ENCODE measurements around the genes TTYH1 and SYT5.

DNA sequence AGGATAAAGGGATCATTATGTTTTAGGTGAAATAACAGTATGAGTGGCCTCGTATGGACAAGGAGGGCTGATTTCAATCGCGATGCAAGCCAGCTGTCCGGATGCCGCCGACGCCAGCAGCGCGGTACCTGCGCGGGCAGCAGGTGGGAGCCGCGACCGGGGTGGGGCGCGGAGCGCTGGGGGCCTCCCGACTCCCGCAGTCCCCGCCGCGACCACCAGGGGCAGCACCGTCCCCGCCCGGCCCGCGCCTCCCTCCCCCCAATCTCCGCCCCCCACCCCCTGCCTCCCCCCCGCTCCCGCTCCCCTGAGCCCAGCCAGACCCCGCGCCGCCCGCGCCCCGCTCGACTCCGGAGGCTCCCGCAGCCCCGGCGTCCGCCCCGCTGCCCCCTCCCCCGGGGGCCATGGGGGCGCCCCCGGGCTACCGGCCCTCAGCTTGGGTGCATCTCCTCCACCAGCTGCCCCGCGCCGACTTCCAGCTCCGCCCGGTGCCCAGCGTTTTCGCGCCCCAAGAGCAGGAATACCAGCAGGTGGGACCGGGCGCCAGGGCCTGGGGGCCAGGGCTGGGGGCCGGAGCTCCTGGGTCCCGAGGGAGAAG, at the start of gene TTYH1:
TTYH1 (plus strand) TSS at position 313 of the 595 bp plus-strand sequence.
- PRO-cap = no peak

GRCh38 chr19:54420805-54421440, 5.7 kb downstream of the TTYH1 start:
- PRO-cap = no peak

GRCh38 chr19:54469570-54470496, 3.3 kb downstream of the CDC42EP5 start:
- PRO-cap = no peak

GRCh38 chr19:54498080-54498654, 4.5 kb upstream of the LAIR2 start:
- PRO-cap = no peak

DNA sequence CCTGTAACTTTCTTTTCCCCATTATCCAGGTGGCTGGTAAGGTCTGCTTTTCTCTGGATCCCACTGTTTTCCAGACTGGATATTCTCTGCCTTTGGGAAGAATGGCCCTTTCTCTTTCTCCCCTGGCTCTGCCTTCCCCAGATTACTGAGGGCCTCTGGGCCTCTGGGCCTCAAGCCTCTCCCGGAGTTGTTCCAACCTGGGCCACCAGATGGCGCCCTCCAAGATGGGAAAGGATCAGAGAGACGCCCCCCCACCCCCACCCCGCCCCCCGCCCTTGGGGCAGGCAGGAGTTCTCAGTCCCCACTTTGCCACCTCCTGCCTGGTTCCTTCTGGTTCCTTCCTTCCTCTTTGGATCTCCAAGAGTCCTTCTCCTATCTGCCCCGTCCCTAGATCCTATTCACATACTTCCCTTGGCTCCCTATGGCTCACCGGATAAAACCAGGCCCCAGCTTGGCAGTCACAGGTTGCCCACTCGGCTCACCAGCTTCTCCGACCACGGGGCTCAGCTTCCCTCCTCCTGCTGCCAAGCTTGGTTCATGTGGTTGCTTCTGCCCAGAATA, 13.0 kb downstream of the EPS8L1 start:
- PRO-cap = no peak

DNA sequence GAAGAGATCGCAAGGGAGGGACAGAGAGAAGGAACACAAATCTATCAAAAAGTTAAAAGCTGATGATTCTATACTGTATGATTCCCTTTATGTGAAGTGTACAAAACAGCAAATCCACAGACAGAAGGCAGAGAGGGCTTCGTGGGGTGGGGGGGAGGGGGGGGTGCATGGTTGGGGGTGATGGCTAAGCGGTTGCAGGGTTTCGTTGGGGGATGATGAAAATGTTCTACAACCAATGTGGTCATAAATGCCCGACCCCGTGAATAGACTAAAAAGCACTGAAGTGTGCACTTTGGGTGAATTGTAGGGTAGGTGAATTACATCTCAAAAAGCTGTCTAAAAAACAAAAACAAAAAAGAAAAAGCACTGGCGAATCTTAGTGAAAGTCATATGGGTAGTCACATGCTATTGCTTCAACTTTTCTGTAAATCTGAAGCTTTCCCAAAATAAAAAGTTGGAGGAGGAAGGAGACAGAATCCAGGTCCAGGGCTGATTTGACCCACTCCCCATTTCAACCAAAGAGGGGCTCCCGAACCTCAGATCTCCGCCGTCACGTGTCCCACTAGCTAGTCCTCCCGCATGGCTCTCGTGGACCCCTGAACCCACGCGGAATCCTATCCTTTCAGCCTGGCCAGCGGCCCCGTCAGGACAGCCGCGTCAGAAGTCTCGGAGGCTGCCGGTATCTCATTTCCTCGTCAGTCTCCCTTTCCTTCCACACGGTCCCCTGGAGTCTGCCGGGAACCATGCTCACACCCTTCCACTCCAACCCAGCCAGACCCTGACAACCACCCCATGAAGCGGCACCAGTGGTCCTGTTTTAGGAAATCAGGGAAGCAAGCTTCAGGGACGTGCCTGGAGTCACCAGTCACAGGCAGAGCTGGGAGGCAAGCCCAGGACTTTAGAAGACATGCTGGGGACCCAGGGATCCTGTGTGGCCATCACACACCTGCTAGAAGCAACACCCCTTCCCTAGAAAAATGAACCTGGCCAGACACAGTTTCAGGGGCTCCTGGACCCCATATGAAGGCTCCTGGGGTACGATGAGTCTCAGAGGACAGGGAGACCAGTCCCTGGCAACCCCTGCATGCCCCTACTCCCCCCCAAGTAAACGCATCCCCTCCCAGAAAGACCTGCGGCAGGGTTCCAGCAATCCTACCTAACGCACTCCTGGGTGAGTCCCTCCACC, 6.0 kb downstream of the PPP1R12C start:
- PRO-cap = no peak

DNA sequence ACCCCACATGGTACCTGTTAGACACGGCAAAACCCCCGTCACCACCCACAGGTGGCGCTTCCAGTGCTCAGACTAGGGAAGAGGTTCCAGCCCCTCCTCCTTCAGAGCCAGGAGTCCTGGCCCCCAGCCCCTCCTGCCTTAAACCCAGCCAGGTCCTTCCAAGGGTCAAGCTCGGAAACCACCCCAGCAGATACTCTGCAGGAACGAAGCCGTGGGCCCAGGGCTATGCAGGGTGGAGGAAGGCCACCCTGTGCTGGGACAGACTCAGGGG, 4.4 kb downstream of the PPP1R12C start:
- PRO-cap = no peak

DNA sequence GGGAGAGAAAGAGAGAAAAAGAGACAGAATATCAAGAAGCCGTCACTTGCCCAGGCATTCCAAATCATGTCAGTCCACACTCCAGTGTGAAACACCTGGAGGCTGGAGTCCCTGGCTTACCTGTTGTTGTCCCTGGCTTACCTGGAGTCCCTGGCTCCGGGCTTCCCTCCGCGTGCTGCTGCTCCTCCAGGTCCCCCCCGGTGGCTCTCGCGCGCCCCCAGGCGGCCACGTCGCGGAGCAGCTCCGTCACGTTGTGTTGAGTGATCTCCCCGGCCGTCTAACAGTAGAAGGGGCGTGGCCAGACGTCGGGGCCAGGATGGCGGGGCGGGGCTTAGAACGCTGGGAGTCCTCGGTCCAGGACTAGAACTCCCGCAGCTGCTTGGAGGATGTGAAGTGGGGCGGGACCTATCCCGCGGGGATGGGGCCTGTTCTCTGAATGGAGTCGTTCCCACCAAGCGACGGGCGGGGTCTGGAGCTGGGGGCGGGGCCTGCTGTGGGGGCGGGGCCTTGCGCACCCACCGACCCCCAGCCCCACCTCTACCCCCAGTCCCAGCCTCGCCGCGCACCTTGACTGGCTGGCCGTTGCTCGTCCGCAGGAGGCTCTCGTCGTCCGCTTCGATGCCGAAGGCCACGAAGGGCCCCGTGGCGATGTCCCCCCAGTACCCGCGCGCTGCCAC, 3.1 kb upstream of the TNNI3 start:
- PRO-cap = no peak

DNA sequence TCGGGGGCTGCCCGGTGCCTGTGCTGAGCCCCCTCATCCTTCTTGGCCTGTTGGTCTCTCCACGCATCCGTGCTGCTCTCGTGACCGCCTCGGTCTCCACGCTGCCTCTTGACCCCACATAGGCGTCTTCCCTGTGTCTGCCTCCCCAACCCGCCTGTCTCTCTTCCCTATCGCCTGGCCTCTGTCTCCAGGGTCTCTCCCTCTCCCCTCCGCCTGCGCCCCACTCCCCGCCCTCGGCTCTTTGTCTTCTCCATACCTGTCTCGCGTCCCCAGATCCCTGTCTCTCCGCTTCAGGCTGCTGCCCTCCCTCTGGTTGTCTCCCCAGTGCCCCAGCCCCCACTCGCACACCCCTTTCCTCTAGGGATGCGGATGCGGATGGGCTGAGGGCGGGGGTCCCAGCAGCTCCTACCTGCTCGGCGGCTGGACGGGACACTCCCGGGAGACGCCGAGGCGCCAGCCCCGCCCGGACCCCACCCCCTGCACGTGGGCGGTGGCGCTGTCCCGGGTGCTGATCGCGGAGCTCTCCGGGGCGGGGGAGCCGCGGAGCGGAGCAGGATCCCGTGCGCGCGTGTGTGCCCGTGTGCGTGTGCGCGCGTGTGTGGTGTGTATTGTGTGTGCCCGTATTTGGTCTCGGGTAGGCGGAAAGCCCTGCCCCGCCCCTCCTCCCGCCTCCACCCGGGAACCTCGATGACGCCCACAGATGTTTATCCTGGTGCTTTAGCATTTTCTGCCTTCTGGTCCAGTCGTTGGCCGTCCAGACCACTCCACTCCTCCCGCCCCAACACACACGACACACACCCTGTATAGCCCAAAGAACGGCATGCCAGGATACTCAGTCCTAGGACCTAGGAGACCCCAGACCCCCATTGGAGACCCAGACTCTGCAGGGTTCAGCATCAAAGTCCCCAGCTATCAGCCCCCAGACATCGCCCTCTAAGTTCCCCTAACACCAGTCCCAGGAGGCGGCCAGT, at the start of gene SYT5:
SYT5 (minus strand) TSS at position 582 of the 971 bp plus-strand sequence.
- PRO-cap = no peak

GRCh38 chr19:55251101-55252108, 7.4 kb downstream of the PPP6R1 start:
- PRO-cap = no peak

GRCh38 chr19:55273910-55274612, 5.8 kb downstream of the HSPBP1 start:
- PRO-cap = no peak

DNA sequence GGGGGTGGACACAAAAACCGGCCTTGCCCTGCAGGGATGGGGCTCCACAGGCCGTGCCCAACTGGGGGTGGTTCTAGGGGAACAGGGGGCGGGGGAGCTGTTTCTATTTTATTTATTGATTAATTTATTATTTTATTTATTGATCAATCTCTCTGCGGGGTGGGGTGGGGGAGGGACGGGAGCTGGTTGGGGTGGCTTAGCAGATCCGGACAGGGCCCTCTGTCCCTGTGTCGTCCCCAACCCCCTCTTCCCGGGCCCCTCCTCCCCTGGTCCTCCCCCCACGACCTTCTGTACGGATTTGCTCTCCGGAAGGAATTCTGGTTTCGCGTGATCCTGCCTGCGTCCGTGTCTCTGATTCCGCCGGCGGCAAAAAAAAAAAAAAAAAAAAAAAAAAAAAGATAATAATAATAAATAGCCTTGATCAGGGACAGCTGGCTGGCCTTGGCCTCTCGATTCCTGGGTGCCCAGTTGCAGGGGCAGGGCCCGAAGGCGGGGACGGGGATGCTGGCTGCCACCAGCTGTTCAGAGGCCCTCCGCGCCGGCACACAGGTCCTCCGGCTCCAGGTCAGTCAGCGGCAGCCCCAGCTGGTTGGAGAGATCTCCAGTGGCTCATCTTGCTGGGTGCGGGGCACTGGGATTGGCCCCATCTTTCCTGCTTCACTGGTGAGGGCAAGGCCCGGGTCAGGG, 12.8 kb downstream of the TMEM150B start:
- PRO-cap = no peak

GRCh38 chr19:55322177-55323070, 2.7 kb downstream of the TMEM150B start:
- PRO-cap = no peak

GRCh38 chr19:55340265-55340568, 541 bp downstream of the KMT5C start:
- PRO-cap = no peak

- PRO-cap = no peak
These were observed 6.5 kb downstream of the COX6B2 start for GRCh38 chr19:55347749-55348716.

- PRO-cap = no peak
These were observed 702 bp downstream of the SHISA7 start for GRCh38 chr19:55442303-55442893.

GRCh38 chr19:55452339-55453423, 8.8 kb downstream of the ISOC2 start:
- PRO-cap = no peak

DNA sequence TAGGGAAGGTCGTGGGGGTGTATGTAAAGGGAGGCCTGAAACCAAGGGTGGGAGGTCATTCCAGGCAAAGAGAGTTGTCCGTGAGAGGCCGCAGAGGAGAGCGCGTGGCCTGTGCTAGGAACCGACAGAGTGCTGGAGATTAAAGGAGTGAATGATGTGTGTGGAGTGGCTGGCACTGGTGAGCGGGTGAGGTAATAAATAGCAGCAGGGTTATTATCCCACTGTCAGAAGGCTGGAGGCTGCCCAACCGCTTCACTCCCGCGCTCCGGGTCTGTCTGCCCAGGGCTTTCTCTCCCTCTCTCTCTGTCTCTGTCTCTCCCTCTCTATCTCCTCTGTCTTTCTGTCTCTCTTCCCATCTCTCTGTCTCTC, 17.4 kb downstream of the ZNF579 start:
- PRO-cap = no peak

DNA sequence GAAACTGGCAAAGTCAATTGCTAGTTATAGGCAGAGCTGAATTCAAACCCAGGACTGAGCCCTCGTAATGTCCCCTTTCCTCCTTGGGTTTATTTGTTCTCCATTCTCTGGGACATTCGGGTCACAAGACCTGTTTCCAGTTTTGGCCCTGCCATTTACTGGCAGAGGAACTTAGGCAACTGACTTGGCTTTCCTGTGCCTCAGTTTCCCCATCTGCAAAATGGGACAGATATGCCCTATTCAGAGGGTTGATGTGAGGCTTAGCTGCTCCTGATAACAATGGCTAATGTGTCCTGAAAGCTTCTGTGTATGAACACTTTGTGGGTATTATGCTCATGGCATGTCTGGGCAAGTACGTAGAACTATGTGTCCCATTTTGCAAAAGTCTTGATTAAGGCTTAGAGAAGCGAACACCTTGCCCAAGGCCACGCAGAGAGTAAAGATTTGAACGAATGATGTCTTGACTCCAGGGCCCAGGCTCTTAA, 1.0 kb downstream of the ZNF524 start:
- PRO-cap = no peak

DNA sequence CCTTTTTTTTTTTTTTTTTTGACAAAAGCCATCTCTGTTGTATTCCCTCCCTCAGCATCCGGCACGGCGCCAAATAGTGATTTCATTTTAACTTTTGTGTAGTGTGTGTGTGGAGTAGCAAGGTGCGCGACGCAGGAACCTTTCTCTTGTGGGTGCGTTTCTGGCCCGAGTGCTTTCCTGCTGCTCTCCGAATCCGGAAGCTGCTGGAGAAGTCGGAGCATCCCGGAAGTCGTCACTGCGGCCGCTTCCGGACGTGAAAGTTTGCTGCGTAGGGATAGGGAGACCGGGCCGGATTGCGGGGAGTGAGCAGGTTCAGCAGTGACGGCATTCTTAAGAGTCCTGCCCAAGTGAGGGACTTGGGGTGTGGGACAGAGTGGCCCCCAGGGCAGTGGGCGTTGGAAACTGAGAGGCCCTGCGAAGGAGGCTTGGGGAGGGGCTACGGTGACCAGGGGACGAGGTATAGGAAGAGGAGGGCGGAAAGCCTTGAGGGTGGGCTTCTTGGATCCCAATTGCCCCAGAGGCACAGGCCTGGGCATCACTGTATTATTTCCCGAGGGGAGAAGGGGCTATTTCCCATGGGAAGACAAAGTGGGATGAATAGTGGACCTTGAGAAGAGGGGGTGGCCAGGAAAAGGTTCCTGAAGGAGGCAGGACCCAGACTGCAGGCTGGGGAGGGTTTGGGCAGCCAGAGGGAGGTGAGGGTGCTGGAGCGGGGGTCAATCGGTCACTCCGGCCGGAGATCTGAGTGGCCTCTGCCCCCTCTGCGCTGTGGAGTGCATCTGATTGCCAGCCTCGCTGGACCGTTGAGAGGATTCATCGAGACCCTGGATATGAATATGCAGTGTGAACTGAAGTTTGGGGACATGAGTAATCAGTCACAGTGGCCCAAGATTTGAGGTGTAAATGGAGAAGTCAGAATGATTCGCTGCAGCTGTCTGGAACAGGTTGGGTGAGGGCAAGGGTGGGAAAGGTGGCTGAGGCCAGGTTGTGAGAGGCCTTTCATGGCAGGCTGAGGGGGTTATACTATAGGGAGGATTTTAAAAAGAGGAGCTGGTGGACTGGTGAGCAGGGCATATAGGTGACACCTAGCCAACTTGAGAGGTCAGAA, 5.7 kb upstream of the ZNF580 start:
- PRO-cap = bidirectional peak, plus-strand start at position 280 of the sequence, minus-strand start at position 148 of the sequence

Measured in peritoneum (tissue), 1 donor.